Spinal cord (tissue), 3 donors: Measurements from ENCODE around the genes NUTM2B and MAT1A.

- PRO-cap: no peak
- RAMPAGE, long total RNA: no peak
Observed at GRCh38 chr10:79187130-79187808, 118.5 kb downstream of the ZMIZ1 start.

DNA sequence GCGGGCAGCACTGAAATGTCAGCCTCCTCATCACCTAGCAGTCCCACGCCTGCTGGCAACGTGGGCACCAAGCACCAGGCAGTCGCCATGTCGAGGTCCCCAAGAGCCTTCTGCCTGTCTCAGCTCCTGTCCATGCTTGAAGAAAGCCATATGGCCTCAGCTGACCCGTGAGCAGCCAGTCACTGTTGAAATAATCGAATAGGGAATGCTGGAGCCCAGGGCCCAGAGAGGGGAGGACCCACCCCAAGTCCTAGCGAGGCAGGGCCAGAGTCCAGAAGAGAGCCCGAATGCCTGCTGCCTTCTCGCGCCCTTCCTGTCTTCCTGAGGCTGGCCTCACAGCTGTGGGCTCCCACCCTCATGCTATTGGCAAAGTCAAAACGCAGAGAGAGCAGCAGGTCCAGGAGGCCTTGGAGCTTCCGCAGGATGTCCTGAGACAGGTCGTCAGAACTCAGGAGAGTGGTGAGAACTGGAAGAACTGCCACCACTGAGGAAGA lies 125.6 kb upstream of the PPIF start:
- PRO-cap: no peak
- RAMPAGE, long total RNA: no peak

DNA sequence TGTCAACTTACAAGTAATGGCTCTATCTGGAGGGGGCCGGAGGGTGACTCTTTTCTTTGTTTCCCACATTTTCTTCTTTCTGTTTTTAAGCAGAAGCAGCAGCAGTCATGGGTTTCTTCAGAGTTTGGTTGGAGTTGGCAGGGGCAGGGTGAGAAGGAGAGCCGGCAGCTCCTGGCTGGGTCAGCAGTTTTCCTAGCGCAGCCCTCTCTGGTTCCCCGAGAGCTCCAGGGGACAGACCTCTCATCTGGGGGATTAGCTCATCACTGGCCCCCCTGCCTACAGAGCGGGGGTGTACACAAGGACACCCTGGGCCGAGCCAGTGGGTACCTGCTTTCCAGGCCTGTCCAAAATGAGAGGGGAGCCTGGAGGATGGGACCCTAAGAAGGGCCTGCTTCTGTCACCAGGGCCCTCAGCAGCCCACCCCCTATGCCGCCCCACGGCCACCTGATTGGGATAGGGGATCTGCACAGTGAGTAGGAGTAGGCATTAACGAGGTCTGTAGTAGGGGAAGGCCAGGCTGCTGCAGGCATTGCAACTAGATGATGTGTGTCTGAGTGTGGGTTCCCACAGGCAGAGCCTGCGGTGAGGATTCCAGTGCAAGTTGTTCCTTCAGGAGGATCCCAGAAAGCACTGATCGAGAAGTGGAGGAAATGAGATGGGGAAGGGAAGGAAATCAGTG lies 122.9 kb upstream of the PPIF start:
- PRO-cap: no peak
- RAMPAGE, long total RNA: no peak

DNA sequence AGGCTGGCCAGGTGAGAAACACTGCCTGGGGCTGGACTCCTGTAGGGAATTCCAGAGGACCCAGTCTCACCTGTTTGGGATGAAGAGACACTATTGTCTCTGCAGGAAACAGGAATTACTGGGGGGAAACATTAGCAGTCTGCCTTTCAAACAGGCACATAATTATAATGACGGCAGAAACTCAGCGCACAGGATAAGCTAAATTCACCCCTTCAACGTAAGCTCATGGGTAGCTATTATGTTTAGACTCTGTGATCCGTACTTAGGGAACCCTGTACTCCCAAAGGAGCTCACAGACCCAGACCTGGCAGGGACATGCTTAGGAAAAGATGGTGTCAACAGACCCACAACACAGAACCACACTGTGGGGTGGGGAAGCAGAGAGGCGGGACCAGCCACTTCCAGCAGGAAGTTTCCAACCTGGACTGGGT lies 117.8 kb upstream of the PPIF start:
- PRO-cap: no peak
- RAMPAGE, long total RNA: no peak

DNA sequence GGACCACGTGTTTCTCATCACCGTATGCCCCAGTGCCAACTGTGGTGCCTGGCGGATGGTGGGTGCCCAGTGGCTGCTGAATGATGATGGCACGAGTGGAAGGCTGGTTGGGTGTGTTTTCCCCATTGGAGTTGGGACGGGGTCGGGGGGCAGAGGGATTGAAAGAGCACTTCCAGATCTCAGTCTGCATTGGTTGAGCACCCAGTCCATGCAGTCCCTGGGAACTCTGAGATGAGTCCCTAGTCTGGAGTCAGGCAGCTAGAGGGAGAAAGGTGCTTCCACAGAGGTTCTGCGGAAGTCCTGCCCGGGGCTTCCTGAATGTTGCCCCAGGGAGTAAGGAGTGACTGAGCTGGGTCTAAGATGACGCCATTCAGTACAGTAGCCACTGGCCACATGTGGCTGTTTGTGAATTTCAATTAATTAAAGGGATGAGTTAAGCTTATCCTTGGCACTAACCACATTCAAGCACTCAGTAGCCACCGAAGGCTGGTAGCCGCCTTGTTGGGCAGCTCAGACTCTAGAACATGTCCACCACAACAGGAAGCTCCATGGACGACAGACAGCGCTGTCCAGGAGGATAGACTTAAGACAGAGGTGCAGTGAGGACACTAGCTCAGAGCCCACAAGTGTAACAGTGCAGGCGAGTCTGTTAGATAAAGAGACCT lies 101.8 kb upstream of the PPIF start:
- PRO-cap: no peak
- RAMPAGE, long total RNA: no peak

- PRO-cap: no peak
- RAMPAGE, long total RNA: no peak
Observed at GRCh38 chr10:79247606-79248443, 99.4 kb upstream of the PPIF start.

DNA sequence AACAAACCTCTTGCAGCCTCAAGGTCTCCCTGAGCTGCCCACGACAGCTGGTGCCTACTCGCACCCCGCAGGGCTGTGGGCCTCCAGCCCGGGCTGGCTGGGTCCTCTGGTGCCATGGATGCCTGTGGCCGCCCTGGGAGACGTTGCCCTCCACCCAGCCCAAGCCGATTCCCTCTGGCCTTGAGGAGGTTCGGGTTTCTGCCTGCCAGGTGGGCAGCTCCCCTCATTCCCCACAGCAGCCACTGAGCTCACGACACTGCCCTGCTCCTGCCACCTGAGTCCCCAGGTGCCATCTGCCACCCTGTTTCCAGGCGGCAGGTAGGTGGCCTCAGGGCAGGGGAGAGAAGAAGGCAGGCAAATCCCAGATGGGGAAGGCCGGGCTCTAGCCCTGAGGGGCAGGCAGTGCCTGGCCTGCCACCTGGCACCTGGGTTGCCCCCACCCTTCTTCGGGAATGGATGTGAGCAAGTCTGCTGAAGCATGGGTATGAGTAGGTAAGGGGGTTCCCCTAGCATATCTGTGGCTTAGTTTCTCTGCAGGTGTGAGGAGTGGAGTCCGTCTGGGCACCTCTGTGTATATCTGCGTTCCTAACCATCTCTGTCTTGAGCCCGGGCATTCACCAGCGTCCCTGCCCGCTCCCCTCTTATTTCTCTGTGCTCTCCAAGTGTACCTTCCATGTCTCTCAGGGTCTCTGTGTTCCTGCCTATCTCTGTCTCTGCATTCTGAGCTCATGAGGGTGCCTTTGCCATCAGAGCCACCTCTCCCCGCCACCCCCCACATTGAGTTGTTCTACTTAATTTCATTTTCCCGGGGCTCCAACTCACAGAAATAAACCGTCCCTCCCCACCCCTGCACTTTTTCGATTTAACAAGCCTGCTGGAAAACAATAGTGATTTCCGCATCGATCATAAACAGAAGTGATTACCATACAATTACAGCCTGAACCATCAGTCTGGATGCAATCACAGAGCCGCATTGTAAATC lies 92.0 kb upstream of the PPIF start:
- PRO-cap: no peak
- RAMPAGE, long total RNA: no peak

DNA sequence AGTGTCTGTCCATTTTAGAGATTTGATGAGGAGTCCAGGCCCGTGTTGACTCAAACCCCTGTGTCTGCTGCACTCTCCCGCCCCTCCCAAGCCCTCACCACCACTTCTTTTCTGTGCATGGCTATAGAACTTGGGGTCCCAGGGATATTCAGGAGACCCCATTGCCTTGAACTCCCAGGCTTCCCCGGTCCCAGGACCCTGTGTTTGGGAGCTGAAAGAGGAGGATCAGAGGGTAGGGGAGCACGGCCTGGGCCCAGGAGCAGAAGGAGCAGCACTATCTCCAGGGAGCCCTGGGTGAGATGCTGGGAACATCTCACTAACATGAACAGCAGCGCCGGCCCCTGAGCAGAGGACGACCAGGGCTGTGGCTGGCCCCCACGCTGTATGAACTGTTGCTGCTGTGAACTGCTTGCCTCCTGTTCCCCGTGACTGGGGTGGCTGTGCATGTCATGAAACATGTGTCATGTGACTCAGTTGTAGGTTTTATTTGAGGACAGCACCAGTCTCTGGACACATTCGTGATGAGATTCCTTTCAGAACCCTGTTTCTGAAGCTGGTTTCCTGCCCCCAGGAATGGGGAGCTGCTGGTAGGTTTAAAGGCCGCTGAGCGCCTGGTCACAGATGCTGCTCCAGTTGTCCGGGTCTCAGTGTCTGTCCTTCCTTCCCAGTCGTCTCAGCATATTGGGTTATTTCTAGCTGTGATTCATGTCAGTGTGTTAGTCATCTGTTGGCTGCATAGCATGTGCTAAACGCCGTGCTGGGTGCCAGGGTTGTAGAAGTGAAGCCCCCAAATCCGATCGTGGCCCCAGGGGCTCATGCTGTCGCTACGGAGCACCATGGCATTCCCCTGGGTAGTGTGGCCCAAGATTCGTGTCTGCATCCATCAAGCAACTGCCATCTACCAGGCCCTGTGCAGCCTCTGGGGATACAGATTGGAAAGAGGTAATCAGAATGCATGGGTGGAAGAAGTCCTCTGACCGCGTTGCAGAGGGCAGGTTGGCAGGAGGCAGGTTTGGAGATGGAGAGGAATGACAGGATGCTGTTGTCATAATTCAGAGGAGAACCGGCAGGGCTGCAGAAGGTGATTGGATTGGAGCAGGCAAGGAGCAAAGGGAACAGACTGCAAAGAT lies 79.1 kb upstream of the PPIF start:
- PRO-cap: no peak
- RAMPAGE, long total RNA: no peak

- PRO-cap: no peak
- RAMPAGE, long total RNA: no peak
Observed at GRCh38 chr10:79303429-79304393, 43.6 kb upstream of the PPIF start.

- PRO-cap: no peak
- RAMPAGE, long total RNA: no peak
Observed at GRCh38 chr10:79309148-79310394, 37.7 kb upstream of the PPIF start.

GRCh38 chr10:79444254-79445176 lies 909 bp downstream of the ZCCHC24 start:
- PRO-cap: no peak
- RAMPAGE, long total RNA: no peak

DNA sequence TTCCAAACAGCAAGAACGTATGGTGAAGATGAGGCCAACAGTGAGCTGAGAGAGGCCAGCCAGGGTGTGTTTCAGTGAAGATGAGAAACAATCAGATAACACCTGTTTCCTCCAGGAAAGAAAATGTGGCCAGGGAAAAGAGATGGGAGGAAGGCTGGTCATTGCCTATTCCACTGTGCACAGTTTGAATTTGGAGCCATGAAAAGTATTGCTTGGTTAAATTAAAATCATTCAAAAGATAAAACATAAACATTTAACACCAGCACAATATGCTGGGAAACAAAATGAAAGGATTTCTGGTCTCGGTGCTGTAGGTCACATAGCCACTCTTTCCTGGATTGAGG lies at the start of gene NUTM2B:
NUTM2B (plus strand) TSS at position 291 of the 344 bp plus-strand sequence.
- PRO-cap: no peak
- RAMPAGE, long total RNA: no peak

DNA sequence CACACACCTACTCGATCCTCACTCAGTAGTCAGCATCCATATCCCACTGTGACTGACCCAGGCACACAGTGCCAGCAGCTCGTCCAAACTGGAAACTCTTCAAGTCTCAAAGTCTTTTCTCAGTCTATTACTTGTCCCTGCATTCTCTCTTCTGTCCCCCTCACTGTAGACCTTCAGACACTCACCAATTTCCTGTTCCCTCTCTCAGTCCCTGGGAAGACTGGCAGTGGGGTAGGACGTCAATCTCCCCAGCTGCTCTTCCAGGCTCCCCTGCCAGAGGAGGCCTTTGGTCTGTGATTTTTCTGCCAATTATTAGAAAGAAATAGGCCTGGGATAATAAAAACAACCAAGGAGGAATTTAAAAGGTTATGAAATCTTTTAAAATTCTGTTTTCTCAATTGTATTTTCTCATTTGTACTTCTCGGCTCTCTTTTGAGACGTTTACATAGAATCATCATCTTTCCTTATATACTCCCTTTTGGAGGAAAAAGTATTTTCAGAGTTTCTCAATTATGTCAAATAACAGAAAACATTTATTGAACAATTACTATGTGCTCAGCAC lies 41.9 kb upstream of the NUTM2E start:
- PRO-cap: no peak
- RAMPAGE, long total RNA: no peak

DNA sequence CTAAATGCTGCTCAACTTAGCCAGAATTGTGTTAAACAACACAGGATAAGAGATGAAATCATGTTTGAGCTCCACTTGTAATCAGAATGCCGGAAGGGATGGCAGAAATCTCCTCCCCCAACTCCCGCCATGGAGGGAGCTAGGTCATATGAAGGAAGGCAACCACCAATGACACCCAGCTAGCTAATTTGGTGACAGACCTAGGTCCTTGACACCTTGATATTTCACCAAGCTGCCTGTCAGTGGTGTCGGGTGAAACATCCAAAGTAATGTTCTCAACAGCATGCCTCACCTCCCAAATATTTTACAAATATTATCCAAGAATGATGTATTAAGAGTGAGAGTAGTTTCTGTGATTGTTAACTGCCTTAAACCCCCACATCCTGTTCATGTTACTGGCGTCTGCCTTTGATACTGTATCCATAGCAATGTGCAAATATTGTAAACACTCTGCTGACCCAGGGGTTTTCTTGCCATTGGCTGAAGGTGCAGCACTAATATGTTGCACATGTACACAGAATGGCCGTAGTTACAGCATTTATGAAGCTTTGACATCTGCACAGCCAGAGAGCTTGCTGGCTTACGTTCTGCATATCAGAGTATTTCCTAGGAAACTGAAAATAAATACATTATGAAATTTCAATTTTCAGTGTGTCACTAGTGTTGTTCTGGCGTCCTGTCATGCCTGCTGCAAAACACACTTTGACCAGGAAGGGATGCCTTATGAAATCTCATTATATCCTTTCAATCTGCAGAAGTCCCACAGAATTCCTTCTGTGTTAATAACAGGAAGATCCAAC lies 25.9 kb downstream of the TMEM254 start:
- PRO-cap: no peak
- RAMPAGE, long total RNA: no peak

- PRO-cap: no peak
- RAMPAGE, long total RNA: no peak
Observed at GRCh38 chr10:80144002-80144305, 11.4 kb downstream of the PLAC9 start.

DNA sequence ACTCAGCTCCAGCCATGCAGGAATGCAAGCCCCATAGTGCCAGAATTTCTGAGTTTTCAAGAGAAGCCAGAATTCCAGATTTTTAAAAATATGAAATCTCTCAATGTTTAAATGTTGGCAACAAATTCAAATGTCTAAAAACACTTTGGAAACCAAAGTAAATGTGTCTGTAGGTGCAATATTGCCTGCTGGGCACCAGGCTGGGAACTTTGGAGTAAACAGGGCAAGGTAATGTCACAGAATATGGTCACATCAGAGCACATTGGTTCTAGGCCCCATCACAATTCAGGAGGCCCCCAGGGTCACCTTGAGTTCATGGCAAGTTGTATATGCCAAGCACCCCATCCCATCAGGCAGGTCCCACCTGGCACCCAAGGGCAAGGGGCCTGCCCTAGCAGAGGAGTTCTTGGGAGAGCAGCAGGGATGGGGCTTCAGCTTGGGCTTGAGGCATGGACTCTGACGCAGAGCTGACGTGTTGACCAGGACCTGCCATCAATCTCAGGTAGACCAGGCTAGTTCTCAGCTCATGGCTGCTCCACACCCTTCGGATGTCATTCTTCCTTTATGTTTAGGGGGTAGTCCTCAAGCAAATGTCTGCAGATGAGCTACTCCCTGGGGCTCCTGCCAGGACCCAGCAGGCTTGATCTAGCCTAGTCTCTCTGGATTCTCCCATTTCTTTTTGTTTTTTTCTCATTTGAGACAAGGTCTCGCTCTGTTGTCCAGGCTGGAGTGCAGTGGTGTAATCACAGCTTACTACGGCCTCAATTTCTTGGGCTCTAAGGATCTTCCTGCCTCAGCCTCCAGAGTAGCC lies 20.9 kb downstream of the PLAC9 start:
- PRO-cap: no peak
- RAMPAGE, long total RNA: no peak

DNA sequence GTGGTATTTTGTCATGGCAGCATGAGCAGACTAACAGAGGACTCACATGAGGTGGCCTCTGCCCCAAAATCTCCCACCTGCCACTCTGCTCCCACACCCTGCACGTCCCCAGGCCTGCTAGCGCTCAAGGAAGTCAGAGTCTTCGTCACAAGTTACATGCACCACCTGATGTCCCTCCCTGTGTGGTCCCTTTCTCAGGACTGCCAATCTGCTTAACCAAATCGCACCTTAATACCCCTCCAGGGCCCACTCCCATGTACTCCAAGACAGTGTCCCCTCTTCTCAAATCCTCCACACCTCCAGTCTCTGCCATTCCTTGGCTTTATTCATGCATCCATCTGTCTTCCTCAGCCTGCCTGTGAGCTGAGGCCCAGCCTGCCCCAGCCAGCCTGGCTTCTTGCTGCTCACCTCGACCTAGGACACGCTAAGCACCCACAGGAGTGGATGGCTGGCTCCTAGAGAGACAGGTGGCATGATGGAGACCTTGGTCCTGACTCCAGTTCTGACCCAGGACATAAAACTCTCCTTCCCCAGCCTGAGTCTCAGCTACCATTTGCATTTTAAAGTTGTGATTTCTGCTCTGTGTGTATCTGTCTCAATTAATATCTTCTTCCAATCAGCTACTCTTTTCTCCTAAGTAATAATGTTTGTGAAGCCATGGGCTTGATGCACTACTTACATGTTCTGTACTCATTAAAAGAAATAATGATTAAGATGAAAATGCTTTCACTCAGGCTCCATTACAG lies 27.2 kb downstream of the PLAC9 start:
- PRO-cap: no peak
- RAMPAGE, long total RNA: no peak

DNA sequence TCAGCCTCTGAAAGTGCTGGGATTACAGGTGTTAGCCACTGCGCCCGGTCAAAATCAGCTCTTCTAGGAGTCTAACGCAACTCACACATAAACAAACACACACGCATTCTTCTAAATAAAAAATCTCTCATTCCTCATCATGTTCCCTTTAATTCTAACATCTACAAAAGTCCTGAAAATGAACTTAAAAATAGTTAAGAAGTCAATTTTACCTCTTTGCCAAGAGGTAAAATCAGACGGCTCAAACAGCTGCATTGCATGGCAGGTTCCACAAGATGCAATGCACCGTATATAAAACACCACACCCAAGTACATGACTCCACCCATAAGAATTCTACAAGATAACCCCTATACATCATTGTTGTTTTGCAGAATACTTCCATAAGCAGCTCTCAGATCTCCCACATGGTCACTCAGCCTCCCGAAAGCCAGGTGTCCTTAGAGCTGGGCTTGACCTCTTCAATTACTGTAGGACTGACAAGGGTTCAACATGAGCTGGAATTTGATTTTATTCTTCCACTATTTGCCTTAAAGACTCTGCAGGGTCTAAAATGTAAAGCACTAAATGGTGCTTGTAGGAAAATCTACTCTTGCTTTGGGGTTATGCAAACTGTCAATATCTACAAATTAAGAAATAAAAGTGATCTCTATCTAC lies 3.3 kb downstream of the MAT1A start:
- PRO-cap: no peak
- RAMPAGE, long total RNA: no peak

GRCh38 chr10:80289113-80290260 lies at the start of gene MAT1A:
Gene MAT1A (minus strand): TSS chr10:80289658.
- PRO-cap: no peak
- RAMPAGE, long total RNA: no peak

DNA sequence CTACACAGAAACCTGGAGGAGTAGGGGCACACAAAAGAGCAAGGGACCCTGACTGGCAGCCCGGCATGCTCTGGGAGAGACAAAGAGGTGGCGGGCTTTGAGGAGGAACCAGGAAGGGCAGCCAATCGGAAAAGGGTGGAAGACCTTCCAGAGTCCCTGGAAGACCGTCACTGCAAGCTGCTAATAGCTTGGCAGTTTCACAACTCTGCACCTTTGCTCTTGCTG lies 706 bp downstream of the DYDC2 start:
- PRO-cap: no peak
- RAMPAGE, long total RNA: no peak